OCI-LY7 (cell line): ENCODE measurements around a stretch of chr5.

DNA sequence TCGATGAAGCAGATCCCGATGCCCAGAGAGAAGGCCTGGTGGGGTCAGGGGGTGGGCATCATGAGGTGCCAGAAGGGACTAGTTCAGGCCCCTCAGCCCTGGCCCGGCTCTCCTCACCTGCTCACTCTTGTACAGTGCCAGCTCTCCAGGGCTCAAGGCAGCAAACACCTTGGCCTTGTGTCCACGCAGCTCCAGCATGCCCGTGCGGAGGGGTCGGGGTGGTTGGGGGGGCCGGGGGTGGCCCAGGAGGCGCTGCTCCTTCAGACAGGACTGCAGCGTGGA is 9.5 kb downstream of the ARAP3 start:
- PRO-cap = no peak
- RAMPAGE, long total RNA = no peak

DNA sequence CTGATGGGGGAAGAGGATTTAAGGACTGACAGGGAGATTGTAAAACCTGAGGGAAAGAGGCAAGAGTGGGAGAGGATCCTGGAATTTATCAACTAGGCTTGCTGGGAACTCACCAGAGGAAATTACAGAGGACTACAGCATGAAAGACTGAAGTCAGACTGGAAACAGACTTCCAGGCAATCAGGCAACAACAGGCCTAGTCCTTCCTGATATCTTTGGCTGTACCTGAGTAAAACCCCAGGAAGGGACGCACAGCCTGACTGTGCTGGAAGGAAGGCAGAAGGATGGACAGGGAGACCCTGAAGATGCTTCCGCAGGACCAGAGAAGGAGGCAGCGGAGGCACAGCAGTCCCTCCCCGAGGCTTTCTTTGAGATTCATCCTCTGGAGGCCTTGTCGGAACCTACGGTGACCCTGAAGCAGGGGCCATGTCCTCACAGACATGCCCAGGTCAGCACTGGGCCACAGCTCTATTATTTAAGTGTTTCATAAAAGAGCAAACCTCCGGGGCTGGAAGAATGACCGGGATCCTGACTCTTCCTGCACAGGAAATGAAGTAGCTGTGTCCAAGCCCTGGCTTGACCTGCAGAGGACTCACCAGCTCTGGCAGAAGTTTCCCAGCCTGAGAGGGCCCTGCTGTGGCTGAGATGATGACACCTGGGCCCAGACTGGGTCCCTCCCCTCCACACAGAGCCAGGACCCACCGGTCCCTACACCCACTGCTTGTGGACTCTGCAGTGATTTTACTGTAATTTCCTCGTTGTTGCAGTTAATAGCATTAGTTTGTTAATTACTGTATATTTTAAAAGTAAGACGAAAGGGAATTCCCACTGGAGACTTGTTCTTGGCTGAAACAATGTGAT is 72.4 kb downstream of the PCDH1 start:
- PRO-cap = no peak
- RAMPAGE, long total RNA = no peak

- PRO-cap = bidirectional peak, plus-strand start at chr5:141849439, minus-strand start at chr5:141849436; bidirectional peak, plus-strand start at chr5:141849805, minus-strand start at chr5:141849686
- RAMPAGE, long total RNA = no peak
Observed at GRCh38 chr5:141849250-141850178, 28.7 kb downstream of the PCDH1 start.

GRCh38 chr5:141858002-141858502 is 20.2 kb downstream of the PCDH1 start:
- PRO-cap = no peak
- RAMPAGE, long total RNA = no peak

DNA sequence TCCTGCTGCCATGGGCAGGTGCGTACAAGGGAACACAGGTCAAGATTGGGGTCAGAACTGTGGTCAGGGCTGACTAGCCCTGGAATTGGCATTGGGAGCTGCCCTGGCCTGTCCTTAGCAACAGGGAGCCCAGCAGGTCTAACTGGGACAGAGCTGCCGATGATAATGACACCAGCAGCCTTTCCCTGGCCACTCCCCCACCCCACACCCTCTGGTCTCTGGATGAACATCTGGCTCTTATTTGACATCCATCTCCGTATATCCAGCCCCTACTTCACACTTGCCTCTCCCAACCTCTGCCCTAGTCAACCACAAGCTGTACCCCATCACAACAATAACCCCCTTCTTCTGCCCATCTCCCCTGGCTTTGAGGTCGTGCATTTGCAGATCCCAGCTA is 7.9 kb downstream of the PCDH1 start:
- PRO-cap = no peak
- RAMPAGE, long total RNA = no peak

GRCh38 chr5:141875778-141876785 is 2.1 kb downstream of the PCDH1 start:
- PRO-cap = no peak
- RAMPAGE, long total RNA = no peak

- PRO-cap = no peak
- RAMPAGE, long total RNA = no peak
Observed at GRCh38 chr5:141879955-141880333, 1.7 kb upstream of the PCDH1 start.

- PRO-cap = no peak
- RAMPAGE, long total RNA = no peak
Observed at GRCh38 chr5:141993607-141994957, 18.7 kb downstream of the GNPDA1 start.

DNA sequence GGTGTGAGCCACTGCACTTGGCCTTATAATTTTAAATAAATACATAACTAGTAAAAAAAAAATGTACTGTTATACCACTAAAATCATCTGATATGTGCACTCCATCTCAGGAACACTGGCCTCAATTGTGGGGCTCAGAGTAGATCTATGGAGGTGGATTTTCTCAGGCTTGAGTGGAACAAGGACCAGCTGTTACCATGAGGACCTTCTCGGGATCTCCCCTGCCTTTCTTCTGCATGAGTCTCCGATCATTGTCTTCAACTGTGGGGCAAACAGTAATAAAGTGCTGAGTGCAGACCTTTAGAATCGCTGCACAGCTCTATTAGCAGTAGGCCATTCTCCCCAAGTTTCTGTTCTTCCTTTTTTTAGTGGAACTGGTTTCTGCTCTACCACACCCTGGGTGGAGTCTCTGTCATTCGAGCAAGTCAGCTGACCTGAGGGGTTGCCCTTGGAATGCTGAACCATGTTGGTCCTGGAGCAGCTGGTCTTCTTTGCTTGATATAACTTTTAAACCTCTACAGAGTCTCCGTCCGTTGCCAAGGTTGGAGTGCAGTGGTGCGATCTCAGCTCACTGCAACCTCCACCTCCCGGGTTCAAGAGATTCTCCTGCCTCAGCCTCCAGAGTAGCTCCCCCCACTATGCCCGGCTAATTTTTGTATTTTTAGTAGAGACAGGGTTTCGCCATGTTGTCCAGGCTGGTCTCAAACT is 33.3 kb upstream of the GNPDA1 start:
- PRO-cap = no peak
- RAMPAGE, long total RNA = no peak

GRCh38 chr5:142095099-142095390 is 13.5 kb upstream of the NDFIP1 start:
- PRO-cap = no peak
- RAMPAGE, long total RNA = no peak

- PRO-cap = no peak
- RAMPAGE, long total RNA = no peak
Observed at GRCh38 chr5:142130134-142130405, 21.5 kb downstream of the NDFIP1 start.

DNA sequence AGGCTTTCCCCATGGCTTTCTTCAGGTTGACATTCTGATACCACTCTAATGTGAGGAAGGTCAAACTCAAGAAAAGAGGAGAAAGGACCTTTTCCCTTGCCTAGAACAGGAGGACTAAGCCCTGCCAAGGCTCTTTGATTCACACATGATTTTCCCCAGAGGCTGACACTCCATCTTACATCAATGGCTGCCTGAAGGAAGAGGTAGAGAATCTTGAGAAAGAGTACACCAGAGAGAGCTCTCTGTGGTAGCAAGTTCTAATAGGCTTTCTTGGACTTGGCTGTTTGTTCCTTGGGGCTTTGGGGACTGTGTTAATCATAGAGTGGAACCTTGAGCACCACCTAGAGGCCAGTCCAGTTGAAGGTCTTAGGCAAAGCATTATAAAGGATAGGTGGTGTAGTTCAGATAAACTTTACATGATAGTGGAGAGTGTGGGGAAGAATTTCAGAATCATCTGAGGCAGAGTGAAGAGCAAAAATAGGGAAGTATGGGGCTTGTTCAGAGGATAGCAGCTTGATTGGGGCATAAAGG is 36.7 kb downstream of the NDFIP1 start:
- PRO-cap = no peak
- RAMPAGE, long total RNA = no peak

- PRO-cap = no peak
- RAMPAGE, long total RNA = no peak
Observed at GRCh38 chr5:142296794-142297468, 27.9 kb downstream of the SPRY4 start.

DNA sequence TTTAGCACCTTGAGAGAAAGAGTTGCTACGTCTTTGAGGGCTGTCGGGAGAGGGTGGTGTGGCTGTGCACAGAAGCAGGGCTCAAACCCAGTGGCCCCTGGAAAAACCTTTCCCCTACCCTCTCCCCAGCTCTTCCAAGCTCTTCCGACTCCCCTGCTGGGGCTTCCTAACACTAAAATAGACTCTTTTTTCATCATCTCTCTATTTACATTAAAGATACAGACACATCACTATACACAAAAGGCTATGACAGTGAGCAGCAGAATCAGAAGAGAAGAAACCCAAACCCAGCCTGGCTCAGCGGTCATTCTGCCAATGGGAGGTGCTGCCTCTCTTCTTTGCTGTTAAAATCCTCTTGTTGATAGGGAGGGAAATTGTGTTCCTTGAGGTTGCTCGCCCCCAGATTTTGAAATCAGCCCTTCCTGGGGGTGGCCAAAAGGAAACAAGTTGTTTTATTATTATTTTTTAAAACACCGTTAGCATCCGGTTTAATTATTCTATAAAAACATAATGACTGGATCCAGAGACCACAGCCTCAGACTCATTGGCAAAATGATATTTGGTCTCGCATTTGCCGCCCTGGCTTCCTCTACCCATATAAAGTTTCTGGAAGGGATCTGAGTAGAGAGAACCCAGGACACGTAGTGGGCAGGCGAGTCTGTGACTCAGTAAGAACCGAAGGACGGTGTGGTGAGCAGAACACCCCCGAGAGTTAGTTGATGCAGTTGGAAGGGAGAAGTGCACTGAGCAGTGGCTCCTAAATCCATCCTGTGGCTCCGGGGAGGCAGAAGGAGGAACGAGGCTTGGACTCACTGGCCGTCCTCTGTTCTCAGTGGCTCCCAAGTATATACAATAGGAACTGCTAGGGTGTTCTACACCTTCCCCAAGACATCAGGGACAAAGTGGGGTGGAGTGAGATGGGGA is 11.8 kb downstream of the SPRY4 start:
- PRO-cap = no peak
- RAMPAGE, long total RNA = no peak

- PRO-cap = no peak
- RAMPAGE, long total RNA = no peak
Observed at GRCh38 chr5:142412610-142412904, 87.7 kb upstream of the SPRY4 start.

- PRO-cap = no peak
- RAMPAGE, long total RNA = no peak
Observed at GRCh38 chr5:142425960-142426861, 101.4 kb upstream of the SPRY4 start.

- PRO-cap = no peak
- RAMPAGE, long total RNA = no peak
Observed at GRCh38 chr5:142433777-142434249, 109.0 kb upstream of the SPRY4 start.

DNA sequence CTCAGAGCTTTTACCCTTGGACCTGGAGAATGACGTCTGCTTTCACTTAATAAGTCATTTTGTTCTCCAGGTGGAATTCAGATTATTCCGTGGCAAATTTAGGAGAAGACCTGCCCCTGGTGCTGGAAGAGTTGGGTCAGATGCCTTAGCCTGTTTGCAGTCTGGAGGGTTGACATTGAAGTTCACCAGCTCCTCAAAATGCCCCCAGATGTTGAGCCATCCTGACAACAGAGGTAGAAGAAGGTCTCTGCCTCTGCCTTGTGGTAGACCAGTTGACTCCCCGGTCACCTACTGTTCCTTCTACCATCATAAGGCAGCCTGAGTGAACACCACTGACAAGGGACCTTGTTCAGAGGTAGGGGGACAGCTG is 176.5 kb downstream of the FGF1 start:
- PRO-cap = no peak
- RAMPAGE, long total RNA = no peak

- PRO-cap = no peak
- RAMPAGE, long total RNA = no peak
Observed at GRCh38 chr5:142795260-142795741, 25.1 kb downstream of the ARHGAP26 start.

- PRO-cap = no peak
- RAMPAGE, long total RNA = no peak
Observed at GRCh38 chr5:142874515-142875393, 104.6 kb downstream of the ARHGAP26 start.